Metastatic Liver Carcinoma in the Lung (tissue), 2 donors: ENCODE data around the genes SLC6A14, LONRF3, CT47C1, SLC25A5 and STEEP1.

DNA sequence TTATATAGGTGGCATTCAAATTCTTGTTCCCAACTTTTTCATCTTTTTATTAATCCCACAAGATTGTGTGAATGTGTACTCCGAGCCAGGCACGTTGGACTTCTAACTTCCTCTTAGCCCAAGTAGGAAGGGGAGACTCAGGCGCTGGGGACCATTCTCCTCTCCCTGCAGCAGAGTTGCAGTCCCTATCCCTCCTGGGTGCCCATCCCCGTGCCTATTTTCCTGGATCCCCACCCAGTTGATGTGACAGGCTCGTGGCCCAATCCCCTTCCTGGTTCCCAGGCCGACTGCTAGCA is 222 bp upstream of the PLS3 start:
- PRO-cap, 2 experiments: peak in 2 of 2 experiments; most common minus-strand start position 183 of the sequence (in 1)

DNA sequence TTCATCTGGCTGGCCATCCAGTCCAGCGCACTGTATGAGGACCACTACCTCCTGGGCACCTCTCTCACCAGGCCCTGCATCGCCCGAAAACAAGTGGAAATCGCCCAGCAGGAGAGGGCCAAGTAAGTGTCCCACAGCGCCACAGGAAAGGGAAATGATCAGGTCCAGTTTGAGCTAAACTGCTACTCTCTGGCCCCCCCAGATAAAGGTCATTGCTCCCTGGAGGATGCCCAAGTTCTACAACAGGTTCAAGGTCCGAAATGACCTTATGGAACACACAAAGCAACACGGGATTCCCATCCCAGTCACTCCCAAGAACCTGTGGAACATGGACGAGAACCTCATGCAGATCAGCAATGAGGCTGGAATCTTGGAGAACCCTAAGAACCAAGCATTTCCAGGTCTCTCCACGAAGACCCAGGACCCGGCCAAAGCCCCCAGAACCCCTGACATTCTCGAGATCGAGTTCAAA is 104.2 kb downstream of the PLS3 start:
- PRO-cap, 2 experiments: no peak in any of the 2 experiments

GRCh38 chrX:115948309-115948891 is 222.1 kb upstream of the AGTR2 start:
- PRO-cap, 2 experiments: no peak in any of the 2 experiments

- PRO-cap, 2 experiments: peak in 1 of 2 experiments; most common plus-strand start chrX:116436749 (in 1); most common minus-strand start chrX:116436452 (in 1)
Measured at GRCh38 chrX:116436218-116436883, at the start of gene SLC6A14. TSS of gene SLC6A14 (plus strand) at chrX:116436606.

DNA sequence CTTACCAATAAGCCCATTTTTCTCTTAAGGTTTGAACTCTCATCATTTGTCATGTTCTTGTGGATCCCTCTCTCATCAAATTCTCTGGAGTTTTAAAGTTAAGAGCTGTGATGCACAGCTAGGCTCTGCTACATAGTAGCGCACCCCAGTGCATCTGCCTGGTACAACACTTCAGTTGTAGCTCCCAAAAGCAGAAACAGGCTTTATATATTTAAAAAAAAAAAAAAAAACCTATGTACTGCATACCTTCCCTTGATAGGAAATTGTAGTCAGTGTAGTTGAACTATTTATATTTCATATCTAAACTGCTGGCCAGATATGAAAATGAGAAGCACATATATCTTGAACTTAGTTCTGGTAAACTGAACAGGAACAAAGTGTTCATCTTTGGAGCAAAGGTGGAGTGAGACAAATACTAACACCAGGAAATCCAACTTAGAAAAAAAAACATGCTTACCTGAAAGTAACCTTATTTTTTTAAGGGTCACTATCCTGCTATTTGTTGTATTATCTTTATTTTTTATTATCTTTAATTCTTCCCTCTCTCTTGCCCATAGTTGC is 131.3 kb downstream of the KLHL13 start:
- PRO-cap, 2 experiments: no peak in any of the 2 experiments

DNA sequence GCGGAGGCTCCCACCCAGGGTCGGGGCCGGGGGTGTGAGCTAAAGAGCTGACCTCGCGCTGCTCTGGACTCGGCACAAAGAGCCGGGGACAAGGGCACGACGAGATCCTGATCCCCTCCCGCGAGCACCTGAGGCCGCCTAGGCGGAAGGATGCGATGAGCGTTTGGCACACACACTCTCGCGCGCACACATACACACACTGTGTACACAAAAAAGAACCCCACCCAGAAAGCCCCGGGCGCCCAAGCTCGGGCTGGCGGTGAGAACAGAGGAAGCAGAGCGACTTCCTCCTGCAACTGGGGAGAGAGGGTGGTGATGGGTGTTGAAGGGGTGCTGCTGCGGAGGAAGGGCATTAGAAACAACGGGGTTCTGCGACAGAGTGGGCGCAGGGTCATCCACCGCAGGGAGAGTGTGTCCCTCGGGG is 742 bp downstream of the DOCK11 start:
- PRO-cap, 2 experiments: peak in 2 of 2 experiments; most common plus-strand start position 239 of the sequence (in 1); most common minus-strand start position 130 of the sequence (in 1)

DNA sequence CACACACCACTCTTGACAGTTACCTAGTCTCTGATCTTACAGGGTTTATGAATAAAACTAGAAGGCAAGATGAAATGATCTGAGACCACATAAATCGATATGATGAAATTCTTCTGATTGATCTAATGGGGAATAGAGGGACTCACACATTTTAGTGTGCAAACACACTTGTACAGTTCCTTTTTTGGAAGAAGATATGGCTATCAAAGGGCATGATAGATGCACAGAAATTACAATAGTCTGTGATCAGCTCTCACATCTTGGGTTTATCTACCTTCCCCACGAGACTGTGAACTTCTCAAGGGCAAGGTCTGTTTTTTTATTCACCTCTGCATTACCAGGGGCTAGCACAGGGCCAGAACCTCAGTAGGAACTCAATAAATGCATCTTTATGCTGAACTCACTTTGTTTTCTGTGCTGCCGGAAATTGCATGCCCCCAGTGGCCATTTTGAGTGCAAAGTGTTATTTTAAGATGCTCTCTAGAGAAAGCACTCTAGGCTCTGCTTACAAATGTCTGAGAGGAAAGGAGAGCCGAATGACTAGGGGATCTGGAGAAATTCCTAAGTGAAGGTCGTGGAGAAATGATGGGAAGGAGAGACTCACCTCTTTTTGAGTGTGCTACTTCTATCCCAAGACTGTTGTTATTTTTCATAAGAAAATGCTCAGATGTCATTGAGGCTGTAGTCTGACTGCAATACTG is 41.0 kb downstream of the DOCK11 start:
- PRO-cap, 2 experiments: no peak in any of the 2 experiments

DNA sequence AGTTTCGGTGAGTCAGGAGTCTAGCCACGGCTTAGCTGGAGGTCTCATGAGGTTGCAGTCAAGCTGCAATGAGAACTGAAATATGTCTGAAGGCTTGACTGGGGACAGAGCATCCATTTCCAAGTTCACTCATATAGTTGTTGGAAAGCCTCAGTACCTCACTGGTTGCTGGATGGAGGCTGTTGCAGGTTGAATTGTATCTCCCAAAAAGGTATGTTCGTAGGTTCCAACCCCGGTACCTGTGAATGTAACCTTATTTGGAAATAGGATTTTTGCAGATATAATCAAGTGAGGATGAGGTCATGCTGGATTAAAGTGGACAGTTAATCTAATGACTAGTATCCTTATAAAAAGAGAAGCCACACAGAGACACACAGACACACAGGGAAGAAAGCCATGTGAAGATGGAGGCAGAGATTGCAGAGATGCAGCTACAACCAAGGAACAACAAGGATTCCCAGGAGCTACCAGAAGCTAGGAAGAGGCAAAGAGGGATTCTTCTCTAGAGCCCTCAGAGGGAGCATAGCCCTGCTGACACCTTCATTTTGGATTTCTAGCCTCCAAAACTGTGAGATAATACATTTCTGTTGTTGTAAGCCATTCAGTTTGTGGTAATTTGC is 41.0 kb downstream of the IL13RA1 start:
- PRO-cap, 2 experiments: no peak in any of the 2 experiments

GRCh38 chrX:118773497-118774082 is 46.2 kb downstream of the IL13RA1 start:
- PRO-cap, 2 experiments: no peak in any of the 2 experiments

DNA sequence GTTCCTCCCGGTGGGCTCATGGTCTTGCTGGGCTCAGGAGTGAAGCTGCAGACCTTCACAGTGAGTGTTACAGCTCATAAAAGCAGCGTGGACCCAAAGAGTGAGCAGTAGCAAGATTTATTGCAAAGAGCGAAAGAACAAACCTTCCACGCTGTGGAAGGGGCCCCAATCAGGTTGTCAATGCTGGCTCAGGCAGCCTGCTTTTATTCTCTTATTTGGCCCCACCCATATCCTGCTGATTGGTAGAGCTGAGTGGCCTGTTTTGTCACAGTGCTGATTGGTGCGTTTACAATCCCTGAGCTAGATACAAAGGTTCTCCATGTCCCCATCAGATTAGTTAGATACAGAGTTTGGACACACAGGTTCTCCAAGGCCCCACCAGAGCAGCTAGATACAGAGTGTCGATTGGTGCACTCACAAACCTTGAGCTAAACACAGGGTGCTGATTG is 53.0 kb upstream of the LONRF3 start:
- PRO-cap, 2 experiments: no peak in any of the 2 experiments

DNA sequence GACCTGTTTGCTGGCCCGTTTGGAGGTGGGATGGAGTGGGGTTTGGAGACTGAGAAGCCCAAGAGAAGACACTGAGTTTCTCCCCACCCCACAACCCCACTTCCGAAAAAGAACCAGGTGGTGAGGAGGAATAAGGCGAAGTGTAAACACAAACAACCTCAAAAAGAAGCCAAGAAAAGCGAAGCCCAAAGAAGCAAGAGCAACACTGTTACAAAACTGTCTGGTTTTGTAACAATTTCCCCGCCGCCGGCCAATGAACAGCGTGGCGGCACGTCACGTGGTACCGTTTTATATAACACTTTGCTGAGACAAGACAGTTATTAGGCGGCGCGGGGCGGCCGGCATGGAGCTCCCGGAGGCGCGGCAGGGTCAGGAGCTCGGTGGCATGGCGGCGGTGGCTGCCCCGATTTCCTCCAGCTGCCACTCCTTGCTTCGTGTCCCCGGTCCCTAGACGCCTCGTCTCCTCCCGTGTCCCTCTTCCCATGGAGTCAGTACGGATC is at the start of gene LONRF3:
LONRF3 (plus strand) TSS at position 320 of the 500 bp plus-strand sequence.
- PRO-cap, 2 experiments: peak in 2 of 2 experiments; most common plus-strand start position 320 of the sequence (in 2); most common minus-strand start position 210 of the sequence (in 1)

- PRO-cap, 2 experiments: peak in 2 of 2 experiments; most common plus-strand start chrX:118976795 (in 1); most common minus-strand start chrX:118976726 (in 1)
Measured at GRCh38 chrX:118976600-118977310, 2.3 kb downstream of the LONRF3 start.

DNA sequence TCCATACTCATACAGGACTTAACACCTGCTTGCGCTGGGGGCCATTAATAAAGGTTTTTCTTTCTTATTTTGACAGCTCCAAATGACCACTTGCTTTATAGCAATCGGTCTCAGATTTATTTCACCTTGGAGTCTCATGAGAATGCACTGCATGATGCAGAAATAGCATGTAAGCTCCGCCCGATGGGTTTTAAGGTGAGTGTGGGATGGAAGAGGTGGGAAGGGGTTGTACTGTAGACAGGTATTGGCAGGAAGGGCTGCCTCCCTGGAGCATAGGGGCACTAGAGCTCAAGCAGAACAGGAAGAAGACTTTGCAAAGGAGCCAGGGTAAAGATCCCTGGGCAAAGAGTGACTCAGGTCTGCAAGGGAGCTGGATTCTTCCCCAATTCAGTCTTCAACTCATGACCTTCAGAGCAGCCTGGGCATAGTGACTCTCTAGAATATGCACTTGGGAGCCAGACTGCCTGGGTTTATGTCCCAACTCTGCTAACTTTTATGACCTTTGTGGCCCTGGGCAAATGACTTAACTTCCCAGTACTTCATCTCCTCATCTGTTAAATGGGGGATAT is 3.9 kb downstream of the LONRF3 start:
- PRO-cap, 2 experiments: no peak in any of the 2 experiments

GRCh38 chrX:119072673-119073437 is at the start of gene CT47C1:
TSS of gene CT47C1 (plus strand) at chrX:119072993.
- PRO-cap, 2 experiments: no peak in any of the 2 experiments

DNA sequence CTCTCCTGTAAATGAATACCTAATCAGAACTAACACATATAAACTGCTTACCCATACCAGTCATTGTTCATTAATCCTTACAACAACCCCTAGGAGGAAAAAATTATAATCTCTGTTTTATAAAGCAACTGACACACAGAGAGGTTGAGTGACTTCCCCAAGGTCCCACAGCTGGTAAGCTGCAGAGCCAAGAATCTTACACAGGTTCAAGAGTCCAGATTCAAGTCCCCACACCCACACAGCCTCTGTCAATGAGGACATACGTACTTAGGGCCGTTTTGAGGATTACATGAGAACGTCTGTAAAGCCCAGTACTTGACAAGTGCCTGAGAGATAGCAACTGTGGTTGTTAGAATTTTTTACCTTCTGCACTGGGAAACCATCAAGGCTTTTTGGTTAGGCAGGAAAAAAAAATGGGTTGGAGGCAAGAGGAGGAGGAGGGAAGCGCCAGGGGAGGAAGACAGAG is 553 bp upstream of the SLC25A43 start:
- PRO-cap, 2 experiments: no peak in any of the 2 experiments

DNA sequence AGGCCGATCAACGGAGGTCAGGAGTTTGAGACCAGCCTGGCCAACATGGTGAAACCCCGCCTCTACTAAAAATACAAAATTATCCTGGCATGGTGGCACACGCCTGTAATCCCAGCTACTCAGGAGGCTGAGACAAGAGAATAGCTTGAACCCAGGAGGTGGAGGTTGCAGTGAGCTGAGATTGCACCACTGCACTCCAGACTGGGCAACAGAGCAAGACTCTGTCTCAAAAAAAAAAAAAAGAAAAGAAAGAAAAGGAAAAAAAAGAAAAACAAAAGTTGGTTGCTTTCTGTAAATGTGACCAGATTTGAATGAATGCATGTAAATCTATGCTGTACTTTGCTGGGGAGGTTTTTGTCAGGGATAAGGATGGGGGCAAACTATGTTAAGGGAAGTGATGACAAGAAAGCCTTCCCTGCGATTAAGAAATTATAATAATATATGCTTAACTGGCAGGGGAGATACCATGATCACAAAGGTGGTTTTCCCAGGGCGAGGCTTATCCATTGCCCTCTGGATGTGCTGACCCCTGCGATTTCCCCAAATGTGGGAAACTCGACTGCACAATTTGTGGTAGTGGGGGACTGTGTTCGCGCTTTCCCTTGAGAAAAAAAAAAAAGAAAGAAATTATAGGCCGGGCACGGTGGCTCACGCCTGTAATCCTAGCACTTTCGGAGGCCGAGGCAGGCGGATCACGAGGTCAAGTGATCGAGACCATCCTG is 24.3 kb downstream of the SLC25A43 start:
- PRO-cap, 2 experiments: no peak in any of the 2 experiments

- PRO-cap, 2 experiments: peak in 2 of 2 experiments; most common plus-strand start chrX:119468445 (in 2); most common minus-strand start chrX:119468249 (in 2)
Measured at GRCh38 chrX:119468017-119468948, at the start of gene SLC25A5. TSS of gene SLC25A5 (plus strand) at chrX:119468444.

DNA sequence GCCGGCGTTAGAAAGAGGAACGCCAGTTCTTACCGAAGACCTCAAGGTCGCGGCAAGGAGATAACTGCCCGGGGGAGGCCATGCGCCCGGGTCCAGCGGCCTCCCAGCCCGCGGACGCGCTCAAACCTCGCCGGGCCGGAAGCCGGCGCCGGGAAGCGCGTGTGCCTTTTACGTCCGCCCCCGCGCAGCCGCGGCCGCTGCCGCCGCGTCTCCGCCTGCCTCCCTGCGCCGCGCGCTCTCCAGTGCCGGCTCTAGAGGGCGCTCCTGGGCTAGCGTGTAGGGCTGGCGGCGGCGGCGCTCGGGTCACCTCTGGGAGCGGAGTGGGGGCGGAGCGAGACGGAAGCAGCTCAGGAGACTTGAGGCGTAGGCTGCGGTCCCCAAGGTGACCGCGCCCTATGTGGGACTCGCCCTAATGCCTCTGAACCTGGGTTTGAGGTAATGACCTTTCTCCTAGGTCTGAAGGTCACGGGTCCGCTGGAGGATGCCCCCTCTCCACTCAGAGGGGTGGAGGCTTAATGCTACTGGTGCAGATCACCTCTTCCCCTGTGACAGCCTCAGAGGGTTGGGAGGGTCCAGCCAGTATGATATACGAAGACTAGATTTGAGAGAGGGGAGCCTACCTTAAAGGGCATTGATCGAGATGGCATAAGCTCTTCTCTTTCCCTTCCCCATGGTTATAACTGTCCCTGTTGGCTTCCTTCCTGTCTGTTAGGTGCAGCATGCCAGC is 868 bp downstream of the SLC25A5 start:
- PRO-cap, 2 experiments: peak in 2 of 2 experiments; most common plus-strand start position 254 of the sequence (in 1); most common minus-strand start position 144 of the sequence (in 2)

DNA sequence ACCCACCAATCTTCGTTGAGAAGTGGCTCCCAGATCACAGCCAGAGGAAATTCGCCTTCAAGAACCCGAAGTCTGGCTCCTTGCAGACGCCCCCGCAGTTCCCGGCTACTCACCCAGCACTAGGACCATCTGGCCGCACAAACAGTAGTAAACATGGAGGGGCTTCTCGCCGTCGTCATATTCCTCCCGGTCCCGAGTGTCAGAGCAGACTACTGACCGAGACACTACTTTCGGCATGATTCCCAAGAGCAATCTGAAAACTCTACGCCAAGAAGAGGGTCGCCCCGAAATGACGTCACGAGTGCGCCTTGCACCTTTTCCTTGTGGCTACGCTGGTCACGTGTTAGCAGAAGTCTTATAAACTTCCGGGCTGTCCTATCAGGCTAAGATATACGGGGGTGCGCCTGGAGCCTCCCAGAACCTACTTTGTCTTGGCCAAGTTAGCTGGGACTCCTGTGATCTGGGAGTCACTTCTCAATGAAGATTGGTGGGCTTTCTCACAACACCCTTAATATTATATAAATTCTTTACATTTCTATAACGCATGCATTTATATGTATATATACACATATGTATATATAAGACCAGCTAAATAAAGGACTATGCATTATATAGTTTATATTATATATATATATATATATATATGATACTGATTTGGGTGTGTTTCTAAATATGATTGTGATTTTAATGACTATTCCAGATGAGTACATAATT is at the start of gene STEEP1:
STEEP1 (minus strand) TSS at position 291 of the 714 bp plus-strand sequence.
- PRO-cap, 2 experiments: peak in 2 of 2 experiments; most common plus-strand start position 360 of the sequence (in 1); most common minus-strand start position 290 of the sequence (in 2)

DNA sequence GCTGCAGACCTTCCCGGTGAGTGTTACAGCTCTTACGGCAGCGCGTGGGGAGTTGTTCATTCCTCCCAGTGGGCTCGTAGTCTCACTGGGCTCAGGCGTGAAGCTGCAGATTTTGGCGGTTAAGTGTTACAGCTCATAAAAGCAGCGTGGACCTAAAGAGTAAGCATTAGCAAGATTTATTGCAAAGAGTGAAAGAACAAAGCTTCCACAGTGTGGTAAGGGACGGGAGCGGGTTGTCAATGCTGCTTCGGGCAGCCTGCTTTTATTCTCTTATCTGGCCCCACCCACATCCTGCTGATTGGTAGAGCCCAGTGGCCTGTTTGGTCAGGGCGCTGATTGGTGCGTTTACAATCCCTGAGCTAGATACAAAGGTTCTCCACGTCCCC is 8.4 kb upstream of the SOWAHD start:
- PRO-cap, 2 experiments: no peak in any of the 2 experiments